ENCODE data around the gene KIF7.

DNA sequence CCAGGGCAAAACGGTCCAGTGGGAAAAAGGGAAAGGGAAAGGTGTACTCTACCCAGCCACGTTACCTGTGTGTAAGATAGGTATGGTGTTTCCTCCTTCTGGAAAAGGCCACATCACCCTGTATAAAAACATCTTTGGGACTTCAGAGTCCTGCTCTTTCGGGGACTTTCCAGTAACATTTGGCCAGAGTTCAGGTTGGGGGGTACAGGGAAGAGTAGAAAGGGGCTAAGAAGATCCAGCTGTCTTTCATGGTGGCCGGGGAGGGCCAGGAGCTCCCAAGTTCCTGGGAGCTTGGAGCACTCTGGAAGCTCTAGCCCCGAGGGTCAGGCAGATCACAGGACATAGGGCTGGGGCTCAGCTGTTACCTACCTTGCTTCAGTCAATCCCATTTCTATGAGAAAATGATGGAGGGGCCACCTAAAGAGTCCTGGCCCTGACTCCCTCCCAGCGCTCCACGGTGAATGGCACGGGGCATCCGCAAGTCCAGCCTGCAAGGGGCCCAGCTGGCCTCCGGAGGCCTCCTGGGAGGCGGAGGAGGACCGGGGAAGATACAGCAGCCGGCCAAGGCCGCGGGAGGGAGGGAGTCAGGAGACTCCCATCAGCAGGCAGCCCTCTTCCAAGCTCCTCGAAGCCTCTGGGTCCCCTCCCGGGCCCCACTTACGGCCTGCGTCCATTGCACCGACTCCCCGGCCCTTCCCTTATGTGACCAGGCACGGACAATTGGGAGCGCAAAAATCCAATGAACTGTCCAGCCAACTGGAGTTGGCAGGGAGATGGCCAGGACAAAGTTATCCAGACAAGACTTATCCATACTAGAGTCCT lies 909 bp downstream of the MFGE8 start:
- RAMPAGE, long total RNA: no peak
- RRBS, 2 experiments: 39 to 43% methylated on average over 6 to 9 of the region's 23 CpGs
CAGE:
- cytosol, long polyA minus RNA: no peak
- cytosol, long polyA plus RNA: no peak
- long polyA plus RNA: no peak
- nucleolus, long total RNA: no peak
- nucleus, long polyA plus RNA: no peak
- nucleus, long total RNA: no peak

- RAMPAGE, long total RNA: no peak
- RRBS, 2 experiments: no CpG with 5 or more reads among the region's 5 CpGs
CAGE:
- cytosol, long polyA minus RNA: no peak
- cytosol, long polyA plus RNA: no peak
- long polyA plus RNA: no peak
- nucleolus, long total RNA: no peak
- nucleus, long polyA plus RNA: no peak
- nucleus, long total RNA: no peak
These were observed 70.1 kb upstream of the MFGE8 start for GRCh38 chr15:88983208-88983702.

DNA sequence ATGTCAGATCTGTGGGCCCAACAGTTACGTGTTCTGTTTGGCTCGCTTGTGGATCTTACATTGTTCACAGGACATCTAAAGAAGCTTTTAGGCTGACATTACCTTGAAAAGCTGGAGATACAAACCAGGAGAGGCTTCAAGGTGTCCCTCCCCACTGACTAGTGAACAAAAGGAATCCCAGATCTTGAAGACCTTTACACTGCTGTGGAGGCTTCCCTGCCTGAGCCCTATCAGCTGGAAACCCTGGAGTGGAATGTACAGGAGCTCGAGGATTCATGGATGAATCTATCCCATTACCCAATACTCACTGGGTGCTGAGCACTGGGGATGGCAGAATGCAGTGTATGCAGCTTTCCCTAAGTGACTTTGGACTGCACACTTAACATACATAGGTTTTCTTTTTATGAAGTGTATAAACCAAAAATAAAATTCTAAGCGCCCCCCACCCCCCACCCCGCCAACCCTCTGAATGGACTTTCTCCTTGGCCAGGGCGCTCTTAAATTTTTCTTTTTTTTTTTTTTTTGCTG lies 82.3 kb upstream of the MFGE8 start:
- RAMPAGE, long total RNA: no peak
- RRBS, 2 experiments: no CpG with 5 or more reads among the region's 6 CpGs
CAGE:
- cytosol, long polyA minus RNA: no peak
- cytosol, long polyA plus RNA: no peak
- long polyA plus RNA: no peak
- nucleolus, long total RNA: no peak
- nucleus, long polyA plus RNA: no peak
- nucleus, long total RNA: no peak

GRCh38 chr15:89088853-89089404 lies 673 bp downstream of the ABHD2 start:
- RAMPAGE, long total RNA: no peak
- RRBS, 2 experiments: 30 to 39% methylated on average over 4 of the region's 22 CpGs
CAGE:
- cytosol, long polyA minus RNA: no peak
- cytosol, long polyA plus RNA: no peak
- long polyA plus RNA: no peak
- nucleolus, long total RNA: no peak
- nucleus, long polyA plus RNA: no peak
- nucleus, long total RNA: no peak

DNA sequence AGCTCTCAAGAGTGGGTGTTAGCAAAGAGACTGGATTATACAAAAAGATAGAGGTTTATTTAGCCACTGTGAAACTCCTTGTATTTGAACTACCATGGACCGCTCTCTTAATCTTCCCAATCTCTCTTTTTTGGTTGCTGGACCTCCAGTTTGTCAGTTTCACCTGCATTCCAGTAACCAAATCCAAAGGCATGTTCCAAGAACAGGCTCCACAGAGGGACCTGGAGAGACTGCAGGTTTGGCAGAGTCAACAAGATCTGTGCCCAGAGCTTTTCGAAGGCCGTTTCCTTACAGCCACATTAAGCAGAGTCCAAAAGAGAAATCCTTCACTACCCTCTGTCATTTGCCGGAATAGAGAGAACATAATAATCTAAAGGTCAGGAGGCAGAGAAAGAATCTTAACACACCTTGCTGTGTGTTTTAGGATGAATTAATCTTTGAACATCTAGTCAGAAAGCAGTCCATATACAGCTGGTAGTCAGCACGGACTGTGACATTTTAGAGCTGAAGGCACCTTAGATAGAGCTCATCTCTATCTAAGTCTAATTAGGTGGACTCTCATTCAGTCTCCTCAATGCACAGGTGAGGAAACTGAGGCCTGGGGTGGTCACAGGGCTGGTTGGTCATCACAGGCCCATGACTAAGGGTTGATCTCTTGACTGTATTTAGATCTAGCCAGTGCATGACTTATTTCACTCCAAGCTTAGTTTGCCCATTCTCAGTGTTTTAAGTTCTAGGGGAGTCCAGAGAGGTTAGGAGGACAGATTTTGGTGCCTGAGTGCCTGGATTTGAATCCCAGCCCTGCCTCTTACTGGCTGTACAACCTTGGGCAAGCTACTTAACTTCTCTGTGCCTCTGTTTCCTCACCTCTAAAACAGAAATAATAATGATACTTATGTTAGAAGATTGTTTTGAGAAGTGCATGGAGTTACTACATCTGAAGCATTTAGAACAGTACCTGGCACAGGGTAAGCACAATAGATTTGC lies 1.4 kb downstream of the ABHD2 start:
- RAMPAGE, long total RNA: no peak
- RRBS, 2 experiments: no CpG with 5 or more reads among the region's 5 CpGs
CAGE:
- cytosol, long polyA minus RNA: no peak
- cytosol, long polyA plus RNA: no peak
- long polyA plus RNA: no peak
- nucleolus, long total RNA: no peak
- nucleus, long polyA plus RNA: no peak
- nucleus, long total RNA: no peak

DNA sequence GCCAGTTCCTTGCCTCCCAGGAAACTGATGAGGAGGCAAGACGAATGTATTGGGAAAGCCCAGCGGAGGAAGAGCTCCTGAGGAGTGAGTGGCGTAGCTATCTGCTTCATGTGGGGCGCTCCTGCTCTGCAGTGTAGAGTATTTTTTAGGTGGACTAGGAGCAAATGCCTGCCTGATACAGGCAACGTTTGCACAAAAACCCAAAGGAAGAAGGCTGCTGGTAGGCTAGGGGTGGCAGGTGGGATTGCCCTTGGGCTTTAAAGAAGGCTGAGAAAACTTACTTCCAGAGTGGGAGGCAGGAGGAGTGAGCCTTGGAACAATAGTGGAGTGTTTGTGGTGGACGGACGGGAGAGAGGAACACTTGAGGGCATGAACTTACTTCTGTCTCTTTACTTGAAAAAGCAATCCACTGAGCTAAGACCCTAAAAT lies 14.4 kb downstream of the ABHD2 start:
- RAMPAGE, long total RNA: no peak
- RRBS, 2 experiments: no CpG with 5 or more reads among the region's 7 CpGs
CAGE:
- cytosol, long polyA minus RNA: no peak
- cytosol, long polyA plus RNA: no peak
- long polyA plus RNA: no peak
- nucleolus, long total RNA: no peak
- nucleus, long polyA plus RNA: no peak
- nucleus, long total RNA: no peak

- RAMPAGE, long total RNA: no peak
- RRBS, 2 experiments: no CpG with 5 or more reads among the region's 4 CpGs
CAGE:
- cytosol, long polyA minus RNA: no peak
- cytosol, long polyA plus RNA: no peak
- long polyA plus RNA: no peak
- nucleolus, long total RNA: no peak
- nucleus, long polyA plus RNA: no peak
- nucleus, long total RNA: no peak
These were observed 16.9 kb downstream of the ABHD2 start for GRCh38 chr15:89105097-89105549.

GRCh38 chr15:89117634-89118150 lies 29.4 kb downstream of the ABHD2 start:
- RAMPAGE, long total RNA: no peak
- RRBS, 2 experiments: no CpG with 5 or more reads among the region's 4 CpGs
CAGE:
- cytosol, long polyA minus RNA: no peak
- cytosol, long polyA plus RNA: no peak
- long polyA plus RNA: no peak
- nucleolus, long total RNA: no peak
- nucleus, long polyA plus RNA: no peak
- nucleus, long total RNA: no peak

- RAMPAGE, long total RNA: no peak
- RRBS, 2 experiments: no CpG with 5 or more reads among the region's 2 CpGs
CAGE:
- cytosol, long polyA minus RNA: no peak
- cytosol, long polyA plus RNA: no peak
- long polyA plus RNA: no peak
- nucleolus, long total RNA: no peak
- nucleus, long polyA plus RNA: no peak
- nucleus, long total RNA: no peak
These were observed 18.9 kb downstream of the POLG start for GRCh38 chr15:89315434-89316337.

GRCh38 chr15:89378364-89379416 lies 44.1 kb upstream of the POLG start:
- RAMPAGE, long total RNA: no peak
- RRBS, 2 experiments: 15 to 18% methylated on average over 41 to 50 of the region's 100 CpGs
CAGE:
- cytosol, long polyA minus RNA: no peak
- cytosol, long polyA plus RNA: no peak
- long polyA plus RNA: no peak
- nucleolus, long total RNA: no peak
- nucleus, long polyA plus RNA: no peak
- nucleus, long total RNA: no peak

DNA sequence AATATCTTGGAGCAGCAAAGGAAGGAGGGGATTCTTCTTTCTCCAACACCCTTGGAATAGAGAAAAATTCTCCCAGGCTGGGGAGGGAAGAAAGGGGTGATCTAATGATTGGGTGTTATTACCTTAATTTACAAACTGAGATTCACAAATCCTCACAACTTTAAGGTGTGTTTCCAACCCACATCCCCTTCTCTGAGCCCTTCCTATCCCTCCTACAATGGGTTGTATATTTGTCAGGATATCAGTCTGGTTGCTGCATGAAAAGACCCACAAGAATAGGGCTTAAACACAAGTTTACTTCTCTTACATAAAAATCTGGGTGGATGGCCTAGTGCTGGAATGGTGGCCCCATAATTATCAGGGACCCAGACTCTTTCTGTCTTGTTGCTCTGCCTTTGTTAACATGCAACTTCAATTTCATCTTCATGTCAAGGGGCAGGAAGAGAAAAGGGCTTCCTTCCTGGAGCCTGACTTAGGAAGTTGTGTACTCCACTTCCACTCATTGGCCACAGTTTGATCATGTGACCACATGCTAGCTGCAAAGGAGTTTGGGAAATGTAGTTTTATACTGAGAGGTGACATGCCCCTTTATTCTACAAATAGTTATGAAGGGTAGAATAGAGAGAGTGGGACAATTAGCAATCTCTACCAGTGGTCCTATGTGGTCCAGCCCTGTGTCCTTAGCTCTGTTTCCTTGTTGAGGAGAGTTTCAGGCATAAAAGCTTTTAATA lies 39.4 kb downstream of the RHCG start:
- RAMPAGE, long total RNA: no peak
CAGE:
- cytosol, long polyA minus RNA: no peak
- cytosol, long polyA plus RNA: no peak
- long polyA plus RNA: no peak
- nucleolus, long total RNA: no peak
- nucleus, long polyA plus RNA: no peak
- nucleus, long total RNA: no peak

DNA sequence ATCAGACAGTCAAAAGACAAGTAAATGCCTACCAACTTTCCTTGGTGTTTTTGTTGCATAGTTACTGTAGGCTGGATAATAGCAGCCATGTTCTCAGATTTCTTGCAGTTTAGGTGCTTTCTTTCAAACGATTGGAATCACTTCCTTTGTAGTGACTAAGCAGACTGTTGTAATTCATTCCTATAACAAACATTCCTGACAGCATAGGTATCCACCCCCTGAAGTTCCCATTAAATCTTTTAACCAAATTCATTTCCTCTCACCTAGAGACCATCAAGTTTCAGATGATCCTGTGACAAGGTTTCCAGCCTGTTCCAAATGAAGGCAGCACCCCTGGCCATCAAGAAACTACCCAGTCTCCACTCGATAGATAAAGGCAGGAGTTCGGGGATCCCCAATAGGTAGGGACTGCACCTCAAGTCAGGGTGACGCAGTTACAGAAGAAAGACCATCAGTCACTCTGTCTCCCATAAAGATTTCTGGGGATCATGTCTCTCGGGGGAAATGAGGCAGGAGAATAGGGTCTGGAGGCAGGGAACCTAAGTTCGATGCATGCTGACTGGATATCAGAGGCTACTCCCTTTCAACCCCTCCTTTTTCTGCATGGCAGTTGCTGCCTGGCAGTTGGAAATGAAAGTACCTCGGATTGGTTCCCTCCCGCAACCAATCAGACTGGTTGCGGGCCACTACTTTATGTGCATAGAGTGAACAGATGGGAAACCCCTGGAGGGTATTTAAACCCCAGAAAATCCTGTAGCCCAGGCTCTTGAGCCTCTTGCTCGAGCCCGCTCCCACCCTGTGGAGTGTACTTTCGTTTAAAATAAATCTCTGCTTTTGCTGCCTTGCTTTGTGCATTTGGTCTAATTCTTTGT lies 27.3 kb downstream of the RHCG start:
- RAMPAGE, long total RNA: no peak
- RRBS, 2 experiments: no CpG with 5 or more reads among the region's 12 CpGs
CAGE:
- cytosol, long polyA minus RNA: no peak
- cytosol, long polyA plus RNA: no peak
- long polyA plus RNA: no peak
- nucleolus, long total RNA: no peak
- nucleus, long polyA plus RNA: no peak
- nucleus, long total RNA: no peak

- RAMPAGE, long total RNA: no peak
- RRBS, 2 experiments: 99% methylated on average over 5 of the region's 31 CpGs; no CpG with 5 or more reads in 1 of the 2 experiments
CAGE:
- cytosol, long polyA minus RNA: no peak
- cytosol, long polyA plus RNA: no peak
- long polyA plus RNA: no peak
- nucleolus, long total RNA: no peak
- nucleus, long polyA plus RNA: no peak
- nucleus, long total RNA: no peak
These were observed 23.5 kb downstream of the KIF7 start for GRCh38 chr15:89631533-89632479.

DNA sequence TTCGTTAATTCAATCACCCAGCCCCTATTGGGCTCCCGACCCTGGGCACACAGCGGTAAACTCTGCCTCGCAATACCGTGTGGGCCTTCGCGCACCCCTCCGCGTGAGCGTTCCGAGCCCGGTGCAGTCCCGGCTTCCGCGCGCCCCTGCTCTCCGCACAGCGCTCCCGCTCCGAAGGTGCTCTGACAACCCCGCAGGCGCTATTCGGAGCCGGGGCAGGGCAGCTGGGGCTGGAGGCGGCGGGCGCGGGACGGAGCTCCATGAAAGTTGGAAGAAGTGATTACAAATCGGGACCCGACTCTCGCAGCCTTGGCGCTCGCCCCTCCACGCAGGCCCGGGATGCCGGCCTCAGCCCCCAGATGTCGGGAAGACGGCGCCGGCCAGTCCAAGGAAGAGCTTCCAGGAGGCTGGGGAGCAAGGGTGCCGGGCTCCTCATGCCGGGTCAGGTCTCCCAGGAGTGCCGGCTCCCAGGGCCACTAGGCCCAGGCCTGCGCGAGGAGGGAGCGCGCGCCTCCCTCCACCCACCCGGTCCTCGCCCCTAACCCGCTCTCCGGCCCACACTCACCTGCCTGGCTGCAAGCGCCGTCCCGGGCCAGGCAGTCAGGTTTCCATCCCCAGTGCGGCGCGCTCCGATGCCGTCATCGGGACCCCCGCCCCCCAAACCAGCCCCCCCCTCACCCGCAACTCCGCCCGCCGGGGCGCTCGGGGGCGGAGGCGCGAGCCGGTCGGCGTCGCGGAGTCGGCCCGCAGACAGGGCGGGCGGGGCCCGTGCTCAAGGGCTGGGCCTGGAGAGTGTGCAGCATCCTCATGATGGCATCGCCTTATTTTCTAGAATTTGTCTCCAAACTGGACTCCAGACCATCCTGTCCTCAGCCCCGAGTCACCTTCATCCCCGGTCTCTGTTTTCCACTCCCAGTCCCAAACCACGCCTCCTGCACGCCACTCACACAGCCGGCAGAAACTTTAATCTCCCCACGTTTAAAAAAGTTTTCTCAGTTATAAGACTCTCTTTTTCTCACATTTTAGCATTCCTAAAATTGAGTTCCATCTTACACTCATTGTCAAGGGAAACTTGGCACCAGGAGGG lies at the start of gene KIF7:
TSS of gene KIF7 (minus strand) at position 634 of the 1,087 bp plus-strand sequence.
- RAMPAGE, long total RNA: no peak
- RRBS, 2 experiments: 9 to 22% methylated on average over 24 to 33 of the region's 89 CpGs
CAGE:
- cytosol, long polyA minus RNA: no peak
- cytosol, long polyA plus RNA: no peak
- long polyA plus RNA: no peak
- nucleolus, long total RNA: no peak
- nucleus, long polyA plus RNA: no peak
- nucleus, long total RNA: no peak

GRCh38 chr15:89662977-89663524 lies 7.8 kb upstream of the KIF7 start:
- RAMPAGE, long total RNA: no peak
- RRBS, 2 experiments: no CpG with 5 or more reads among the region's 9 CpGs
CAGE:
- cytosol, long polyA minus RNA: no peak
- cytosol, long polyA plus RNA: no peak
- long polyA plus RNA: no peak
- nucleolus, long total RNA: no peak
- nucleus, long polyA plus RNA: no peak
- nucleus, long total RNA: no peak

DNA sequence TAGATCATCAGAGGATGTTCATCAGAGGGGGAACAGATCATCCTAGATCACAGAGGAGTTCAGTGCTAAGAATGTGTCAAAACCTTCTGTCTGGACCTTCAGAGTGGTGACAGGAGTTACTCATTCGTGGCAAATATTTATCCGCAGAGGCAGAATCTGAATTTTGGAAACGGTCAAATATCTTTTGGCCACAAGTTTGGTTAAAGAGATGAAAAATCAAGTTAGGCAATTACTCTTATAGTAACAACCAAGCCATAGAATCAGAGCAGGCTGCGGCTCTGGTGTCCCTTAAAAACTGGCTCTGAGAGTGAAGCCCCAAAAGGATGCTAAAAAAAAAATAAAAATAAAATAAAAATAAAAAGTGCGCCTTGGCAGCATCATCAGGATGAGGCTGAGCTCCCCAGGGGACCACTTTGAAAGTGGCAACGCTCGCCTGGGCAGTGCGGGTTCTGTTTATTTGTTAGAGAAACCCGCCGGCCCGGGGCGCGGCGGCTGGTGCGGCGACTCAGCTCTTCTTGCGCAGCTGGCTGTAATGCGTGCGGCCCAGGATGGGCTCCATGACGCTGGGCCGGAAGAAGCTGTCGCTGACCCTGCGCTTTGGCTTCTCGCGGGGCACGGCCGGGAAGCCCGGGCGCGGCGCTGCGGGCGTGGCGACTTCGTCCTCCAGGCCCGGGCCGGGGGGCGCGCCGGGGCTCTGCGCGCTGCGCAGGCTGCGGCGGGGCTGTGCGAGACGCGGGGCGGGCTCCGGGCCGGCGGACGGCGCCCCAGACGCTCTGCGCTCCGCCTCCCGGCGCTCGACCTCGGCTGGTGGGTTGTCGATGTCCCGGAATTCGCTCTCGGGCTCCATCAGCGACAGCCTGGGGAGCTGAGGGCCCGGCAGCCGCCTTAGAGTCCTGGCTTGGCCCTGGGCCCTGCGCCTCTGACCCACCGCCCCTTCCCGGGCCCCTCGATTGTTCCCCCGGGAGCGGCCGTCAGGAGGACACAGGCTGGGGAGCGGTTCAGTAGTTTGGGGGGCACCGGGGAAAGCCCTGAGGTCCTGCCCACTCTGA lies 10.1 kb upstream of the KIF7 start:
- RAMPAGE, long total RNA: no peak
- RRBS, 2 experiments: 2 to 4% methylated on average over 58 of the region's 77 CpGs
CAGE:
- cytosol, long polyA minus RNA: no peak
- cytosol, long polyA plus RNA: no peak
- long polyA plus RNA: no peak
- nucleolus, long total RNA: no peak
- nucleus, long polyA plus RNA: no peak
- nucleus, long total RNA: no peak

DNA sequence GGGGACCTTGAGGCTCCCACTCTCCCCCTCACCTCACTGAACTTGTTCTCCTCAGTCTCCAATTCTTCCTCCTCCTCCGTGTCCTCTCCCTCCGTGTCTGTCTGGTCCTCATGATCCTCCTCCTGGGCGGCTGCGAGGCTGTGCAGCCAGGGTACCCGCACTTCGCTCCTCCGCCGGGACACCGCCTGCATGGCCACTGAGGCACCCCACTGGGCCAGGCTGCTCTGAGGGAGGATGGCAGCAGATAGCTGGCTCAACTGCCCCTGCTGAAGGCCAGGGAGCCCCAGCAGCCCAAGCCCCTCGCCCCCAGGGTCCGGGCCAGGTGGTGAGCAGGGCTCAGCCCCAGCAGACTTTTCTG lies 11.6 kb downstream of the PLIN1 start:
- RAMPAGE, long total RNA: no peak
- RRBS, 2 experiments: no CpG with 5 or more reads among the region's 11 CpGs
CAGE:
- cytosol, long polyA minus RNA: no peak
- cytosol, long polyA plus RNA: no peak
- long polyA plus RNA: no peak
- nucleolus, long total RNA: no peak
- nucleus, long polyA plus RNA: no peak
- nucleus, long total RNA: no peak

DNA sequence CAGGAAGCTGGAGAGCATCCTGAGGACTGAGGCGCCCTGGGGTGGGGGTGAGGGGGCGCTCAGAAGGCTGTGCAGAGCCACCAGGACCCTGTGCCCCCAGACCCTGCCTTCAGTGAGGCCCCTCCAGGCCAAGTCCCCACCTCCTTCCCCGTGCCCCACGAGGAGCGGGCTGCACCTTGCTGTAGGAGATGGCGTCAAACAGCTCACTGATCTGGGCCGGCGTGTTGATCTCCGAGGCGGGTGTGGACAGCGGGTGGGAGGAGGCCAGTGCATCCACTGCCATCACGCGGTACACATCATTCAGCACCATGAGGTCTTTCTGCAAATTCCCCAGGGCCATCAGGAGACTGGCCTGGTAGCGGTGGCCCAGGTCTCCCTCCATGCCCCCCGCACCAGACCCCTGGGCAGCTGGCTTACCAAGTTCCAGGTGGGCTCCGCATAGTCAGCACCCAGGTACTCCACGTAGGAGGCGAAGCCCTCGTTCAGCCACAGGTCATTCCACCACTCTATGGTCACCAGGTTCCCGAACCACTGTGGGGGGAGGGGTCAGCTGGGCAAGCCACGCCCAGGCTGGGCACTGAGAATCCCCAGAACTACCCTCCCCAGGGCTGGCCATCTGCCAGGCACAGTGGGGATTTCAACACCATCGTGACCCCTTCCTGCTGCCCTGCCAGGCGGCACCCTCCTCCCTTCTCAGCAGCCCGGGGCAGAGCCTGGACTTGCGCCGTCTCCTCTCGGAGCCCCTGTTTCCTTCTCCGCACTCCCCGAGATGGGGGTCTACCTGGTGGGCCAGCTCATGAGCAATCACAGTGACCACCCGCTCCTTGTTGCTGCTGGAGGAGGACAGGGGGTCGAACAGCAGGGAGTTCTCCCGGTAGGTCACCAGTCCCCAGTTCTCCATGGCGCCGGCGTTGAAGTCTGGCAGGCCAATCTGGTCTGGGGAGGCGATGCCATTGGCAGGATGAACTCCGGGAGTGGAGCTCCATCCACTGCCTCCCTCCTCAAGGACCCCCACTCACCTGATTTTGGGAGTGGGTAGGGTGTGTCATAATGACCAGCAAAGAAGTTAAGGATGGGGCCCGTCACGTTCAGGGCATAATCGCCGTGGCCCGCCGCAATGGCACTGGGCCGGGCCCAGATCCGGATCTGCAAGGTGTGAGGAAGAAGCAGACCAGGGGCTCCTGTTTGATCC lies 10.8 kb downstream of the ANPEP start:
- RAMPAGE, long total RNA: no peak
- RRBS, 2 experiments: 80 to 81% methylated on average over 4 of the region's 45 CpGs
CAGE:
- cytosol, long polyA minus RNA: no peak
- cytosol, long polyA plus RNA: no peak
- long polyA plus RNA: no peak
- nucleolus, long total RNA: no peak
- nucleus, long polyA plus RNA: no peak
- nucleus, long total RNA: no peak

- RAMPAGE, long total RNA: no peak
- RRBS, 2 experiments: no CpG with 5 or more reads among the region's 6 CpGs
CAGE:
- cytosol, long polyA minus RNA: no peak
- cytosol, long polyA plus RNA: no peak
- long polyA plus RNA: no peak
- nucleolus, long total RNA: no peak
- nucleus, long polyA plus RNA: no peak
- nucleus, long total RNA: no peak
These were observed 14.9 kb upstream of the ANPEP start for GRCh38 chr15:89829602-89830001.